Colon Carcinoma Metastatic in the Lung (tissue), 2 donors: ENCODE measurements around the gene TBX5.

GRCh38 chr12:113397104-113397529 is 6.6 kb downstream of the SDS start:
- PRO-cap, 2 experiments = no peak in any of the 2 experiments

GRCh38 chr12:113617017-113617503 is 145.4 kb upstream of the LHX5 start:
- PRO-cap, 2 experiments = peak in 1 of 2 experiments; most common minus-strand start chr12:113617243 (in 1)

DNA sequence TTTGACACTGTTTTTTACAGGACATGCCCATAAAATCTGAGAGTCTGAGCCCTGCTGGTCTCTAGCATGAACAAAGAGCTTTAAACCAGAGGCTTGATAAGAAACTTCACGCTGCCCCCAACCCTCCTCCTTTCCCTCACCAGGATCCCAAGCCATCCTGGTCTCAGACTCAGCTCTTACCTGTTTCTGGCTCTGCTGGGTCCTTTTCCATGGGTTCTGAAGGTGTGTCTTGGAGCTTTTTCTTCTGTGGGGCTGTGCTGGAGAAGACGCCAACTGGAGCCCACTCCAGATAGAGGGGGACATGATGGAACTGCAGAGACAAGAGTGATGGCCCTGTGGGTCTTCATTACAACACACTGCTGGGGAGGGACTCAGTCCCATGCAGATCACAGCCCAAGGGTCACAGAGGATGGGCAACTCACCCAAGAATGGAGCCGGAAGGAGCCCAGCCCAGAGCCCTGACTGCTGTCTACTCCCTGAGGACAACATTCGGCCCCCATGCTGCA is 29.2 kb downstream of the RBM19 start:
- PRO-cap, 2 experiments = no peak in any of the 2 experiments

GRCh38 chr12:114402897-114403581 is 2.9 kb downstream of the TBX5 start:
- PRO-cap, 2 experiments = no peak in any of the 2 experiments

GRCh38 chr12:114405562-114406731 is at the start of gene TBX5:
TBX5 (minus strand) TSS chr12:114406144.
- PRO-cap, 2 experiments = peak in 2 of 2 experiments; most common plus-strand start chr12:114406272 (in 2); most common minus-strand start chr12:114406144 (in 2)

GRCh38 chr12:114407908-114408420 is 2.0 kb upstream of the TBX5 start:
- PRO-cap, 2 experiments = peak in 2 of 2 experiments; most common plus-strand start chr12:114408185 (in 2)

GRCh38 chr12:114655773-114656610 is 28.0 kb downstream of the TBX3 start:
- PRO-cap, 2 experiments = peak in 2 of 2 experiments; most common plus-strand start chr12:114656497 (in 2)

DNA sequence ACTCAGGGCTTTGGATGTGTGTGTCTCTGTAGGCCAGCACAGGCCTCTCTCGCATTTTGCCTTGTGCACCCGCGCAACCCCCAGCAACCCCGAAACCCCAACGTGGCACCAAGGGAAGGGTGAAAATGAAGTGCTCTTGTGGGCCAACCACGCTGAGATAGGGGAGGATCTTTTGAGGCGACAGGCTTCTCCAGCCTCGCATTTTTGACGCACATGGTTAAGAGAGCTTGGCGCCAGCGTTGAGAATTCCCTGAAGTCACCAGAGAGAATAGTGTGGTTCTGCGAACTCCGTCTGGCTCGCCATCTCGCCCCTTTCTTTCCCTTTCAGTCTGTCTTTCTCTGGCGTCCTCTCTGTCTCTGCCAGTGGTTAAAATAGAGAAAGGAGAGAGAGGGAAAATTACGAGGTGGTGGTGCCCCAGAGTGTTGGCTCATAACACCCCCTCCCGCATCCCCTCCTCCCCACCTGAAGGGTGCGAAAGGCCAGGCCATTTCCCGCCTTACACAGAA is 1.9 kb upstream of the TBX3 start:
- PRO-cap, 2 experiments = no peak in any of the 2 experiments

- PRO-cap, 2 experiments = no peak in any of the 2 experiments
These were observed 90.0 kb upstream of the TBX3 start for GRCh38 chr12:114773901-114774391.

DNA sequence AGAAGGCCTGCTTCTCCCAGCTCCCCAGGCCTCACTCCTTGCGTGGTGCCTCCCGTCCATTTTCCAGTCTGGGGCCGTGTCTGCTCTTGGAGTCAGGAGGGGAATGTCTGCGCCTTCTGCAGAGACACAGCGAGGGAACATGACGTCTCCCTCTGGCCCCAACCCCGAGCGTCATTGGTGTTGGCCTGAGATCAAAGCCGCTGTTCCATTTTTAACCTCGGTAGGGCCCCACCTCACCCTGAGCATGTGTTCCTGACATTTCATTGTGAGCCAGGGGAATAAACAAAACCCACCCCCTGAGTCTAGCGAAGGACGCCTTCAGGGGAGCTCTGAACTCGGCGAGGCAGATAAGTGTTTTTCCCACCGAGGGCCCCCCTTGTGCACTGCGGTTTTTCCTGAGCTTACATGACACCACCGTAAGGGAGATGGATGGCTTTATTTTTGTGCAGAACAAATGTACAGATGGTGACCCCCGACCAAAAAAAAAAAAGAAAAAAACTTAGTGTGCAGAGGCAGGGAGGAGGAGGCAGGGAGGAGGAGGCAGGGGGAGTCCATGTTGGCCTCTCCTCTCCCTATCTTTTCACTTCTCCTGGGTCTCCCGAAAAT is 269.0 kb upstream of the TBX3 start:
- PRO-cap, 2 experiments = no peak in any of the 2 experiments

- PRO-cap, 2 experiments = no peak in any of the 2 experiments
These were observed 789.3 kb upstream of the TBX3 start for GRCh38 chr12:115473375-115473586.

- PRO-cap, 2 experiments = no peak in any of the 2 experiments
These were observed 653.8 kb downstream of the MED13L start for GRCh38 chr12:115623712-115624113.

DNA sequence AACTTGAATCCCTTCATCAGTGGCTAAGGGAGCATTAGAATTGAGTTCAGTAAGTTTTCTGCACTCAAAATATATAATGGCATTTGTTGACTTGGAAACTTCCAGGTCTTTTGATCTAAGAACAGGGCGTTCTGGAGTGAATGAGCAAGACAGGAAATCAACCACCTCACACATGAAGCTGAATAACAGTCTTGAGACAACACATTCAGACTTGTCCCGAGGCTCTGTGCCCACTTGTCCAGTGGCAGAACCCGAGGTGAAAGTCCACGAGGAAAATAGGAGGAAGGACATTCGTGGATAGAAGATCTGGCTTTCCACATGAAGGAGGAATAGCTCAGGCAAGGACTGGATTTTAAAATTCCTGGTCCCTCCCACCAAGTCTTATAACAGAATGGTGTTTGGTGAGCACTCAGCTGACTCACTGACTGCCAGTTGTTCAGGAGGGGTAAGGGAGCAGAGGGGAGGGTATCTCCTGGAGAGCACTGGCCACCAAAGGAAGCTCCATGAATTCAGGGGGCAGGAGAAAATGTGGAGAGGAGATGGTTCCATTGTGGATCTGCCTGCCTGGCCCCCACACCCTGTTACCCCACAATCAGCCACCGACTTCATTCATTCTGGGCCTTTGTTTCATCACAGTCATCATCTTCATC is 620.3 kb downstream of the MED13L start:
- PRO-cap, 2 experiments = no peak in any of the 2 experiments

GRCh38 chr12:115740774-115741184 is 536.7 kb downstream of the MED13L start:
- PRO-cap, 2 experiments = peak in 2 of 2 experiments; most common plus-strand start chr12:115740970 (in 2)

DNA sequence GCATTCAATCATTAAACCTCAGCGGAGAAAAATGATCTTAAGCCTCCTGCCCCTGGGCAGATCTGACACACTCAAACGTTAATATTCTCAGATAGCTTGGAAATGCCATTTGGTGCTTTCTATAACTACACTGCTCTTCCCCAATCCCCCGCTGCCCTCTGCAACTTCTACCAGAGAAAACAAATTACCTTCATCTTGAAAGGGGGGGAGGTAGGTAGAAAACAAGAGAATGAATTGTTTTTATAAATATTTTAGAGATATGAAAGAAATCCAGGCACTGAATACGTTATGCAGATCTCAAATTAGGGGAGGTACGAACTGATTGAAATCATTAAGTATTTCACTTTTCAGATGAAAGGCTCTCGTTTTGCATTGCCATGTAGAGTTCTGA is 521.1 kb downstream of the MED13L start:
- PRO-cap, 2 experiments = no peak in any of the 2 experiments

GRCh38 chr12:115761086-115761741 is 516.3 kb downstream of the MED13L start:
- PRO-cap, 2 experiments = no peak in any of the 2 experiments

DNA sequence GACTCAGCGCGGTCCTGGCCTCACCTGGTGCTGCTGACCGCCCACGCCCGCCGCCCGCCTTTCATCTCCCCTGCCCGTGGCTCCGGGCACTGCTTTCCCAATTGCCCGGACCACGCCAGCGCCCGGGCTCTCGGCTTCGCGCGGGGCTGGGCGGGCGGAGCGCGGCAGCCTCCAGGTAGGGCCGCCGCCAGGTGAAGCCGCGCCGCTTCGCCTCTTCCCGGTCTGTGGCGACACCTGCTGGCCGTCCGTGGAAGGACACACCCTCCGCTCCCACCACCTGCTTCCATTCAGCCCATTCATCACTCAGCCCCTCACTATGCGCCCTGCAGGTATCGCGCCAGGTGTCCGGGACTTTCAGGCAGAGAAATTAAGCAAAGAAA is 360.4 kb downstream of the MED13L start:
- PRO-cap, 2 experiments = no peak in any of the 2 experiments

DNA sequence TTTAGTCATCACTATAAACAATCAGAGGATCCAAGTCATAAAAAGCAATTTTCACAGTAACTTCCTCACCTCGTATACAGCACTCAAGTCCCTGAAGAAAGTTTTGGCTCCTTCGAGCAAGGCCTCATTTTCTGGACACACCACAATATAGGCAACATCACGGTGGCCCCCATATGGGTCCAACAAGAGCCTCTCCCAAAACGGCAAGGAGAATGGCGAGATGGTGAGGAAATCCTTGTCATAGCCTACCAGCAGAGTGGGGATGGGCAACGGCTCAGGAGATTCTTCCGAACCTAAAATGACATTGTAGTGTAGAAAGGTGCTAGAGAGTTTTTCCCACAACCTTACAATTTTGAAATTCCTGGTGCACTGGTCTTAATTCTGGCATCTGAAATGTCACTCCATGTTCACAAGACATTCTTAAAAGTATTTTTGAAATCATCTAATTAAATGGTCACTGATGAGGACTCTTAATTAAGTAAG is 291.3 kb downstream of the MED13L start:
- PRO-cap, 2 experiments = no peak in any of the 2 experiments

GRCh38 chr12:115990896-115991526 is 286.5 kb downstream of the MED13L start:
- PRO-cap, 2 experiments = no peak in any of the 2 experiments

- PRO-cap, 2 experiments = no peak in any of the 2 experiments
These were observed 280.6 kb downstream of the MED13L start for GRCh38 chr12:115996789-115997384.